Metastatic Breast Carcinoma in the Brain (tissue), 10 donors: ENCODE results near the genes CPSF2, GOLGA5, CHGA and MOAP1.

DNA sequence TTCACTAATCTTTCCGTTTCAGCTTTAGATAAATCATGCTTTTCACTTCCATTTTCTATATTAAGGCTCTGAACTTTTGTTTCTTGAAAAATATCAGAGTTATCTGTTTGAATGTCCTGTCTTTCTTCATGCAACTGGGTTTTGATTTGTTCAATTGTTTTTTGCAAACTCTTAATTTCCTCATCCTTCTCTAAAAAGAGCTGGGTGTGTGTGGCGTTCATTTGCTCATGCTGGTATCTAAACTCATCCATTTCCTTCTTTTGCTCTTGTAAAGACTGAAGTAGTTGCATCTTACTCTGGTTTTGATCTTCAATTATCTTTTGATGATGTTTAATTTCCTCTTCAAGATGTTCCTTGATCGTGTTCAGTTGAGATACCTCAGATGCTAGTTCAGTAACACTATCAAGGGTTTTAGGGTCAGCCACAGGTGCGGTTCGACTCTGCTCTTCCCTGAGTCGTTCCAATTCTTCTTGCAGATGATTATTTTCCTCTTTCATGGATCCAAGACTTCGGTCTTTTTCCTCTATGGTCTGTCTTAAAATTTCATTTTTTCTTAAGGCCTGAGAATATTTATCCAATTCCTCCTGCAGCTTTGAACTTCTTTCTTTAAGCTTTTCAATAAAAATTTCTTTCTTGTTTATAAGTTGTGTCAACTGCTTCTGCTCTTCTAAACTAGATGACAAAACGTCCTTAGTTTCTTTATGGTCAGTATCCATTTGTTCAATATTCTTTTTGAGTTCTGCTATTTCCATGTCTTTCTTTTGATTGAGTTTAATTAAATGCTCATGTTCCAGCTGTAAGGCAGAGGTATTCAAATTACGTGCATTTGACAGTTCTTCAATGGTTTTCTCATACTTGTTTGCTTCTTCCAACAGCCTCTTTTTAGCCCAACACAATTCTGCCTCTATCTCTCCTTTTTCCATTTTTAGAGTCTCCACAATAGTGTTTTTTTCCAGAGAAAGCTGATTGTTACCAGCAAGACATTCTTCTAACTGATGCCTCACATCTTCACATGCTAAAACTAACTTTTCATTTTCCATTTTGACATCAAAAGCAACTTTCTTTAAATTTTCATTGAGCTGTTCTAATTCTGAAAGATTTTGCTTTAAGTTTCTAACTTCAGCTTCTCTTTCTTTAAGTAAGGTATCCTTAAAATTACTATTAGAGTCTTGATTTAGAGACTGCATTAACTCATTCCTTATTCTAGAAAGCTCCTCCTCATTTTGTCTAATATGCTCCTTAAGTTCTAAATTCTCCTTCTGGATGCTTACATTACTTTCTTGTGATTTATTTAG lies 34.5 kb downstream of the TRIP11 start:
- PRO-cap, 10 experiments, result no peak in any of the 10 experiments

GRCh38 chr14:92121768-92122730 lies at the start of gene CPSF2:
Gene CPSF2 (plus strand): TSS chr14:92121969.
- PRO-cap, 10 experiments, result peak in 10 of 10 experiments; most common plus-strand start chr14:92121985 (in 10); most common minus-strand start chr14:92122030 (in 2)

DNA sequence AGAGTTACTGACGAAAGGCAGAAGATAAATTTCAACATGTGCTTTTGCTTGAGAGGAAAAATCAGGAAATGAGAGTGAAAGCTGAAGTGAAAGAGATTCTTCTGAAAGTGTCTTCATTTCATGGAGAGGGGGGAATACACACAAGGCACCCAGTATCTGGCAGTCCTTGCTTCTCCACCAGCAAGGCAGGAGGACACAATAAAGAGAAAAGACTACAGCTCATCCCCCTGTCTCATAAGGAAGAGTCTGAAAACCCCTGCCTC lies 77.9 kb downstream of the SLC24A4 start:
- PRO-cap, 10 experiments, result no peak in any of the 10 experiments

DNA sequence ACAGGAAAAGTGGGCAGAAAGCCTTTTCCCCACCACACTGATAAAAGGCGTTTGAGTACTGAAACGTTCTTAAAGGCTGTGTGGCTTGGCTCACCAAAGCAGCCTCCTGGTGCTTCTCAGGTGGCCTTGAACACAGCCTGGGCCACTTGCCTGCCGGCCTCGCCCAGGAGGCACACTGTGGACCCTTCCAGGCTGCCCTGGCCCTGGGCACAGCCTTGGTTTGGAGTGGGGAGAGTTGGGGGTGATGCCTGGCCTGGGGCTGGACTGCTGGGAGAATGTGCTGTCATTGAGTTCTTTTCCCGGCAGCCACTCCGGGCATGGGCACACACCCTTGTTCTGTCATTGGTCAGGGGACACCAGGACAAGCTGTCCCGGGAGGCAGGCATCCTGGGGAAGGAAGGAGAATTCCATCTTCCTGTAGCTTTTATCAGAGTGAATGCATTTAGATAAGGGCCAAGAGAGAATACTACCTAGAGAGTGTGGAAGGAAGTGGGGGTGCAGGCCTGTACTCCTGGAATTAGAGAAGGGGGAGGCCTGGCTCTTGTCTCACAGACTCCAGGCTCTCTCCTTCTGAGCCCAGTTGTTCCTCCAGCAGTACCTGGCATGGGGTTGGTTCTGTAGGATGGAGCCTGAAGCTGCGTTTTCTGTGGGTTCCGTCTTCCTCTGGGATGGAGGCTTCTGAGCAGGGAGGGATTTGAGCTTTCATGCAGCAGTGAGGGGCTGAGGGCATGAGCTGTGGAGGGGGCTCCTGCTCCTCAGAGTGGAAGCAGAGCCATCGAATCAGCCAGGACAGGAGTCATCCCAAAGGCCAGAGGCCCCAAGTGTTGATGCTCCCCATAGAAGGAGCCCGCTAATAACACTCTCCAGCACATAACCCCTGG lies 61.7 kb upstream of the RIN3 start:
- PRO-cap, 10 experiments, result no peak in any of the 10 experiments

- PRO-cap, 10 experiments, result no peak in any of the 10 experiments
These were observed 55.8 kb downstream of the RIN3 start for GRCh38 chr14:92569259-92569815.

GRCh38 chr14:92586588-92587586 lies 73.3 kb downstream of the RIN3 start:
- PRO-cap, 10 experiments, result no peak in any of the 10 experiments

DNA sequence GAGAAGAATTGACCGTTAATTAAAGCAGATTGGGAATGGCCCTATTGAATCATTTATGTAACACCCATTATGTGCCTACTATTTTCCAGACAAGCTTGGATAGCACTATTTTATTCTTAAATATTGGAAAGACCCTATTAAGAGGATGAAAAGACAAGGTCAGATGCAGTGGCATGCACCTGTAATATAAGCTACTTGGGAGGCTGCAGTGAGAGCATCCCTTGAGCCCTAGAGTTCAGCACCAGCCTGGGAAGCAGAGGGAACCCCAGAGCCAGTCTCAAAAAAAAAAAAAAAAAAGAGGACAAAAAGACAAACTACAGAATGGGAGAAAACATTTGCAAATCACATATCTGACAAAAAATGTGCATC lies 92.3 kb downstream of the RIN3 start:
- PRO-cap, 10 experiments, result no peak in any of the 10 experiments

DNA sequence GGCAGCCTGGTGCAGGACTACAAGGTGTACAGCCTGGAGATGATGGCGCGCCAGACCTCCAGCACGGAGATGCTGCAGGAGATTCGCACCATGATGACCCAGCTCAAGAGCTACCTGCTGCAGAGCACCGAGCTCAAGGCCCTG lies 95.7 kb downstream of the LGMN start:
- PRO-cap, 10 experiments, result no peak in any of the 10 experiments

- PRO-cap, 10 experiments, result no peak in any of the 10 experiments
These were observed 72.3 kb downstream of the LGMN start for GRCh38 chr14:92676167-92676572.

DNA sequence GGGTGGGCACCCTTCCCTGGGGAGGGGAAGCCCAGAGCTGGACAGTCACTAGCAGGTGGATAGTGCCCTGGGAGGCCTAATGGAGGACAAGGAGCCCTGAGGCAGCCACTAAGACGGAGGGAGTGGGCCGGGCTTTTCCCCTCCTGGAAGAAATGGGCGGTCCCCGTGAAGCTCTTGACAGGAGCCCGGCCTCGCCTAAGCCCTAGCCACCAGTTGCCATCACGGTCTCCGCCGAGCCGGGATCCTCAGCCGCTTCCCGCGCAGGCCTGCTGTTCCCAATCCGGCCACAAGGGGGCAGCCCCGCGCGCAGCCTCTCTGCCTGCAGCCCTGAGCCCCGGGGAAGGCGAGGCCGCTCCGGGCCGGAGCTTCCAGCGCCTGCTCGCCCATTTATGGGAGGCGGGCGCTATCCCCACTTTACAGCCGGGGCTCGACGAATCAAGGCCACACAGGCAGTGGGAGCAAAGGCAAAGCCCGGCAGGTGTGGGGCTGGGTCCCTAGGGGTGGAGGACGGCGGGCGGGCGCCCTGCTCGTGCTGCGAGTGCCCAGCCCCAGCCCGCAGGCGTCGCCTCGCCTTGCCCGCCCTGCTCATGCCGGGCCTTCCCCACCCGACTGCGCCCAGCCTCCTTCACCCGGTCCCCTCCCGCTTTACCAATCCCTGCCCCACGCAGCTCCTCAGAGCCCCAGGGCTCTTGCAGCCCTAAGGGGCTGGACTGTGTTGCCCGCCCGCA lies 61.5 kb downstream of the LGMN start:
- PRO-cap, 10 experiments, result peak in 1 of 10 experiments; most common plus-strand start position 209 of the sequence (in 1)

GRCh38 chr14:92750283-92750524 lies 1.8 kb upstream of the LGMN start:
- PRO-cap, 10 experiments, result peak in 3 of 10 experiments; most common plus-strand start chr14:92750388 (in 2)

GRCh38 chr14:92794105-92795061 lies at the start of gene GOLGA5:
Gene GOLGA5 (plus strand): TSS chr14:92794305.
- PRO-cap, 10 experiments, result peak in 10 of 10 experiments; most common plus-strand start chr14:92794235 (in 2)

DNA sequence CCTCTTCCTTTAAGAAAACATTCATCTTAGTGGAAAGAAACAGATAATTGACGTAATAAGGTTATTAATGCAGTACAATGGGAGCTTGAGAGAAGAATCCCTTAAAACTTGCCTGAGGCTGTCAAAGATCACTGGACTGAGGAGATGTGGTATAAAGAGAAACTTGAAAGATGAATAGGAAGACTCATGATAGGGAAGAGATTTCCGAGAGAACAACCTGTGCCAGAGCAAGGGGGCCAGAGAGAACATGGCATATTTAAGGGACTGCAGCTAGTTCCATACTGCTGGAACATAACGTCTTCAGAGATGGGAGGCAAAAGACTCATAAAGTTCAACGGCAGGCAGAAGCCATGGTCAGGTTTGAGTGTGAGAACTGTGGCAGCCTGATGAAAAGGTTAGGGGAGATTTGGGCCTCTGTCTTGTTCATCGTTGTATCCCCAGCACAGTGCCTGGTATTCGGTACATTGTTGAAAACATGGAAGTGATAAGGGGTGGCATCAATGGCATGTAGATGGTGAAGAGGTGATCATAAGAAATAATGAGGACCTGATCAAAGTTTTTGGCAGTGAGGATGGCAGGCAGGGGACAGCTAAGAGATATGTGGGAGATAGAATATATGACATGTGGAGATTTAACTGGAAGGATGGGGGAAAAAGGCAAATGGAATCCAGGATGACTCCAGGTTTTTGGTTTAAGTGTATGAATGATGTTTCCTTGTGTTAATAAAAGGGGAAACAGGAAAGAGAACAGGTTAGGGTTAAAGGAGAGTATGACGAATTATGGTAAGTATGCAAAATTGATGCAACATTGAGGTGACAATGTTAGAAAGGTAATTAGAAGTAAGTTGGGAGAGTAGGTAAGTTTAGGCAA lies 19.4 kb downstream of the GOLGA5 start:
- PRO-cap, 10 experiments, result no peak in any of the 10 experiments

- PRO-cap, 10 experiments, result no peak in any of the 10 experiments
These were observed 545 bp upstream of the CHGA start for GRCh38 chr14:92922414-92922795.

DNA sequence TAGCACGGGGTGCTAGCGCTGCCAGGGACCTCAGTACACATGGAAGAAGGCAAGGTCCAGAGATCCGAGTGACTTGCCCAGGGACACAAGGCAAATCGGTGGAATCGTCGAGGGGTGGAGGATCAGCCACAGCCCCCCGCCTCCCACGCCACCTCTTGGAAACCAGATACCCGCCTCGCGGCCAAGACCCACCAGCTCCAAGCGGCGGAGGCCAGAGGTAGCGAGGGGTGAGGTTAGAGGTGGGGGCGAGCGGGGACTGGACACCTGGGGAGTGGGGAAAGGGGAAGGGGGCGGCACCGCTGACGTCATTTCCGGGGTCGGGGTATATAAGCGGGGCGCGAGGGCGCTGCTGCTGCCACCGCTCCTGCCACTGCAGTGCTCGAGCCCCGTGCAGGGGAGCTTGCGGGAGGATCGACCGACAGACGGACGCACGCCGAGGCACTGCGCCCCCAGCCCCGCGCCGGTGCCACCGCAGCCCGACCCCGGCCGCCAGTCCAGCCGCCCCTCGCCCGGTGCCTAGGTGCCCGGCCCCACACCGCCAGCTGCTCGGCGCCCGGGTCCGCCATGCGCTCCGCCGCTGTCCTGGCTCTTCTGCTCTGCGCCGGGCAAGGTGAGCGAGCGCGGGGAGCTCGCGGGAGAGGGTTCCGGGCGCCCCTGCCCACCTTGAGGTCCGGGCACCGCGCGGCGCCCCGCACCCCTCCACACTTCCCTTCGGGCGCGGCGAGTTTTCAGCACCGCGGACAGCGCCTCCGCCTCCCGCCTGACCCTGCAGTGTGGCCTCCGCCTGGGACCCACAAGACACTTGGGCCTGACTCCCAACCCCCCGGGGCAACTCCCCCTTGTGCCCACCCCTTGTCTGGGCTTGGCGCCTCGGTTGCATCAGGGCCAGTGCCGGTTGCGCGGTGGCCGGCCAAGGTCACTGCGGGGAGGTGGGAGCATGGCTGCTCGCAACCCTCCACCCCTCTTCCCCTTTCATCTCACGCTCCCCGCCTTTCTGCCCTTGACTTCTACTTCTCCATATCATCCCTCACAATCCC lies at the start of gene CHGA:
Gene CHGA, plus strand, starts transcription at position 355 of the 1,037 bp plus-strand sequence.
- PRO-cap, 10 experiments, result peak in 3 of 10 experiments; most common plus-strand start position 355 of the sequence (in 3); most common minus-strand start position 258 of the sequence (in 1)

GRCh38 chr14:93040377-93040893 lies 75.3 kb downstream of the ITPK1 start:
- PRO-cap, 10 experiments, result no peak in any of the 10 experiments

- PRO-cap, 10 experiments, result no peak in any of the 10 experiments
These were observed 64.9 kb downstream of the ITPK1 start for GRCh38 chr14:93050688-93051393.

- PRO-cap, 10 experiments, result no peak in any of the 10 experiments
These were observed 33.5 kb downstream of the ITPK1 start for GRCh38 chr14:93082056-93082738.

GRCh38 chr14:93184767-93185419 lies at the start of gene MOAP1:
Gene MOAP1 (minus strand): TSS chr14:93184897.
- PRO-cap, 10 experiments, result peak in 10 of 10 experiments; most common plus-strand start chr14:93185237 (in 6); most common minus-strand start chr14:93184874 (in 7)

GRCh38 chr14:93208499-93209031 lies 1.5 kb downstream of the UBR7 start:
- PRO-cap, 10 experiments, result peak in 2 of 10 experiments; most common minus-strand start chr14:93208644 (in 1)